Measurements from ENCODE around the genes FAM3A and GAB3.

GRCh38 chrX:154515585-154516342, at the start of gene FAM3A:
TSS of gene FAM3A (minus strand) at chrX:154516232.
- PRO-cap = bidirectional peak, plus-strand start at chrX:154516536, minus-strand start at chrX:154516182

GRCh38 chrX:154731189-154731548, 19.7 kb downstream of the GAB3 start:
- PRO-cap = no peak

- PRO-cap = no peak
These were observed 12.9 kb downstream of the GAB3 start for GRCh38 chrX:154737821-154738538.

GRCh38 chrX:154750909-154751702, at the start of gene GAB3:
TSS of gene GAB3 (minus strand) at chrX:154751077.
- PRO-cap = bidirectional peak, plus-strand start at chrX:154751337, minus-strand start at chrX:154751050

DNA sequence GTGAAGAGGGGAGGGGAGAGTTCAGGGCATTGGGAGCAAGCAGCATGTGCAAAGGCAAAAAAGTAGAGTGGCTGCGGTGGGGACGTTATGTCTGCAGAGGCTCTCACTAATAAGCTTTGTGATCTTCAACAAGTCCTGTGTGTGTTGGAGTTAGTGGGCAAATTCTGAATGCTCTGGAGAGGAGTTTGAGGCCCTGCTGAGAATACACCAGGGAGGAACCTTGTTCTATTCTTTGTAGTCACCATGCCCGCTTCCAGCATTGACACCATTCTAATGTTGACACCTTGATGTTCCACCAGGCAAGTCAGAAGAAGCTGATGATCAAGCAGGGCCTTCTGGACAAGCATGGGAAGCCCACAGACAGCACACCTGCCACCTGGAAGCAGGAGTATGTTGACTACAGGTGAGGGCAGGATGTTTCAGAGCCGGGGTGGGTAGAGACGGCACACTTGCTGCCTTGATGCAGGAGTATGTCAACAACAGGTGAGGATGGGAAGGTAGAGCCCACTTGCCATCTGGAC, 11.7 kb downstream of the DKC1 start:
- PRO-cap = no peak

GRCh38 chrX:154800705-154801295, 4.5 kb downstream of the MPP1 start:
- PRO-cap = no peak

- PRO-cap = no peak
These were observed 44.1 kb downstream of the F8A1 start for GRCh38 chrX:154930276-154930572.

- PRO-cap = no peak
These were observed 15.8 kb downstream of the BRCC3 start for GRCh38 chrX:155087039-155087570.

DNA sequence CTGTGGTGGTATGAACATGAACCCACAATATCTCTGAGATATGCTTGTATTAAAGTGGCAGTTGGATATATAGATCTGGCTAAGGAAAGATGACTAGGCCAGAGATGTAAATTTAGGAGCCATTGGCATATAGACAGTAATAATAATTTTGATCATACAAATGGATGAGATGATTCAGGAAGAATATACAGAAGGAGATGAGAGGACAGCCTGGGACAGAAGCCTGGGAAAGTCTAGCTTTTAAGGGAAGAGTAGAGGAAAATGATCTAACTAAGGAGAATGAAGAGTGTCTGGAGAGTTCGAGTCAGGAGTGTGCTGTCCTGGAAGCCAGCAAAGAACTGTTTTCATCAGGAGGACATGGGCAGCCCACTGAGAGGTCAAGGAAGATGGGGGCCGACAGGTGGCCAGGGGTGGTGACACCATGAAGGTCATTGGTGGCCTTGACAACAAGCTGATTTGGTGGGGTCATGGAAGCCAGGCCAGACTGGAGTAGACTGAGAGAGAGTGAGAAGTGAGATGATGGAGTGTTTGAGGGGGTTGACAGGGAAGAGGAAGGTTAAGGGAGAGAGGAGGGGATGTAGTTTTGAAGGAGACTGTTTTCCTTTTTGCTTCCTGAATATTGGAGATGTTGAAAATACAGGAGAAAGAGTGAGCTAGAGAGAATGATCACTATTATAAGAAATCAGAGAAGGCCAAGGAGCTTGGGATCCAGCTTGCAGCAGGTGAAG, 71.0 kb upstream of the TMLHE start:
- PRO-cap = no peak

GRCh38 chrX:155958930-155959649, 38.4 kb upstream of the IL9R start:
- PRO-cap = no peak

GRCh38 chrX:155967123-155967383, 30.4 kb upstream of the IL9R start:
- PRO-cap = no peak